Testis (tissue), 5 donors: ENCODE measurements around the gene LY86.

DNA sequence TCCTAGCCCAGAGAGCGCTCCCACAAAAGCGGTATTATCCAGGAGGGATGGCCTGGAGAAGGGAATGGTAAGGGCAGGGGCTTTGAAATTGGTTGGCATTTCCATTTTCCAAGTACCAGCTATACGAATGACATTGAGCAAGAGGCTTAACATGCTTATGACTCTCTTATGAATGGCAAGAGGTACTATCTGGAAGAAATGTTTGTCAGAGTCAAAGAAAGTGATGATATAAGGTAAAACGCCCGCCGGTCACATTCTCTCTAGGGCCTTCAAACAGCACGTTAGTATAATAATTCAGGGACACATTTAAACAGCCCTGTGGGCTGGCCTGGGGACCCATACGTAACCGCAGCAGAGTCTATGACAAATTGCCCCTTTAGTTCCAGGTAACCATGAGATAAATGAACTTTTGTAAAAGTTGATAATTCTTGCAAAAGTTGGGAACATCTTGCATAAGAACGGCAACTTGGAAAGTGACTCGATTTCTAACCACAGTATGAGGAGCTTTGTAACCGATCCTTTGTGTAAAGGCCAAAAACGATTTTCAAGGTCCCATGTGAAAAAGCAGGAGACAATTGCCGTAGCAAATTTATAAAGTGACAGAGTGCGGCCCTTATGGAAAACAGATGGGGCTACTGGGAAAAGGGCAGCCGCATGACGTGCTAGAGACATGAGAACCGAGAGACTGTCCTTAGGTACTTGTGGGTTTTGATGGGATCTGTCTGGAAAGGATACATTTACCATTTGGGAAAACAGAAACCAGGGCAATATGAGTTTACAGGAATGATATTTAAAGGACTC lies 81.5 kb downstream of the PSMG4 start:
- PRO-cap, 3 experiments = no peak in any of the 3 experiments
- RAMPAGE, long total RNA, 2 experiments = no peak in any of the 2 experiments
- RRBS = no CpG with 5 or more reads among the region's 18 CpGs

DNA sequence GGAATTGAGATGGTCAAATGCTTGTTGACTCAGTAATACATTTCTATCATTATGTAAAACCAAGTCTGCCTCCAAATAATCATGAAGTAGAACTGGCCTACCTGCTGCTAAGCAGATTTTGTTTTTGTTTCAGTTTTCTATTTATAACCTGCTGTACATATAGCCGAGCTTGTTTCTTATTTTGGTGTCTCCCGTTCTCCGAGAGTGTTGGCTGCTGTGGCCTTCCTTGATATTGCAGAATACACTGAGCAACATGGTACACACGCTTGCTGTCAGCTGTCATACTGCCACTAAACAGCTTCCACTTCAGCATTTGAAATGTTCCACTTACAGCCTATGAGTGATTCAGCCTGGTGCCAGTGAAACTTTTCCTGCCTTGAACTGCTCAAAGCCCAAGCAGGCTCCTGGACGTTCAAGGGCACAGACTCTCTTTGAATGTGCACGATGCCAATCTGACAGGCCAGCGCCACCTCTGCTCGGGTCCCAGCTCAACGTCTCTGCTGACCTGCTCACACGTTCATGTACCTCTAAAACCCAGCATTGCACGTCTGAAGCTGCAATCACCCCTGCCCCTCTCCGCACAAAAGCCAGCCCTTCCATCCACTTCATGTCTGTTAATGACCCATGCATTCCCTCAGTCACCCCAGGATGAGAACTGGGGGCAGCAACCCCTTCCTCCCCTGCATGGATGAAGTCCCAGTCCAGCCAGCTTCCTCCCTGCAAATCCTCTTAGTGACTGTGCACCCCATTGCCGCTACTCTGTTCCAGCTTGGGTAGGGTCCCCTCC lies 87.2 kb downstream of the PSMG4 start:
- PRO-cap, 3 experiments = no peak in any of the 3 experiments
- RAMPAGE, long total RNA, 2 experiments = no peak in any of the 2 experiments
- RRBS = no CpG with 5 or more reads among the region's 13 CpGs

- PRO-cap, 3 experiments = no peak in any of the 3 experiments
- RAMPAGE, long total RNA, 2 experiments = no peak in any of the 2 experiments
- RRBS = no CpG with 5 or more reads among the region's 6 CpGs
Measured at GRCh38 chr6:3398252-3398797, 58.5 kb downstream of the SLC22A23 start.

DNA sequence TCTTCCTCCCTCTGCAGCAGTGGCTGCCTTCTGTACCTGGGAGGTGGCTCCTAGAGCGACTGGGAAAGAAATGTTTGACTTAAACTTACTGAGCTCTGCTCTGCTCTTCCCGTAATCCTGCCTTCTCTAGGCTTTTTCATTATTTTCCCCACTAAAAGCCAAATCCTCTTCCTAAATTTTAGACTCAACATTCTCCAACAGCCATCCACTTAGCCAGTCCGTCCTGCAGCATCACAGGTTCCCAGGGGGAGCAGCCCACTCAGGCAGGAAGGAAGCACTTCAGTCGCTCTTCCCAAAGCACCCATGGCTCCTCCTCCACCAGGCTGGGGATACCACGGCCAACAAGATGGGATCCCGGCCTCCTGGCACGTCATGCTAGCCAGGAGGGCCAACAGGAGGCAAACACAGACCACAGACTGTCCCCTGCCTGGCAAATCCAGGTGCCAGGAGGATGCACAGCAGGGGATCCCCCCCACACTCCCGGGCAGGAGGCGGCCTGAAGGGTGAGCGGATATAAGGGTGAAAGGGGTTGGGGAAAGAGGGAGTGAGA lies 7.5 kb downstream of the PXDC1 start:
- PRO-cap, 3 experiments = no peak in any of the 3 experiments
- RAMPAGE, long total RNA, 2 experiments = no peak in any of the 2 experiments
- RRBS = no CpG with 5 or more reads among the region's 10 CpGs

- PRO-cap, 3 experiments = no peak in any of the 3 experiments
- RAMPAGE, long total RNA, 2 experiments = no peak in any of the 2 experiments
- RRBS = 100% methylated on average over 1 of the region's 7 CpGs
Measured at GRCh38 chr6:3789769-3790157, 38.2 kb upstream of the PXDC1 start.

DNA sequence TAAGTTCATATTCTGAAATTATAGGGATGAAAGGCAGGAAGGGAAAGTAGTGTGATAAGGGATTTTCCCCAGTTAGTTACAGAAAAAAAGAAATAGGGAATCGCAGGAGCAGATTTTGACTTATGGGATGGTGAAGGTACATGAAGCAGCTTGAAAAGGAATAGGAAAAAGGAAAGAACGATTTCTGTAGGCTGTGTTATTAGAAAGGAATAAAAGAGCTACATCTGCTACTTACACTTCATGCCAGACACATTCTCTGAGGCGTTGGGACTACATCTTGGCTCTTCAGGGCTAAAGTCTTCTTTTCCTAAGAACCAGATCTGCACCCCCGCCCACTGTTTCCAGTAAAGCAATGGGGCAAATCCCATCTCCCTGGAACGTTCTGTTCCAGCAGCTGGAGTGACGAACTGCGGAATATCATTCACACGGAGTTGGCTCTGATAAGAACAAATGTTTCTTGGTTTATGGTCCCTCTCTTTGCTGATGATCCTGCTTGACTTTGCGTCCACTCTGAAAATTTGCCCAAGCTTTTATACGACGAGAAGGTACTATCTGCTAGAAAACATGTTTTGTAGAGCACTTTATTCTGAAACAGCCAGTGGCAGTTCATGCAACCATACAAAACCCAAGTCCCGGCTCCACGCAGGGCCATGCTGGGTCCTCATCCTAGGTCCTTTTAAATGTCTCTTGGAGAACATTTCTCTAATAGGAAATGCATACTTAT lies 26.9 kb downstream of the FAM50B start:
- PRO-cap, 3 experiments = peak in 1 of 3 experiments; most common plus-strand start position 468 of the sequence (in 1); most common minus-strand start position 285 of the sequence (in 1)
- RAMPAGE, long total RNA, 2 experiments = no peak in any of the 2 experiments
- RRBS = no CpG with 5 or more reads among the region's 13 CpGs

DNA sequence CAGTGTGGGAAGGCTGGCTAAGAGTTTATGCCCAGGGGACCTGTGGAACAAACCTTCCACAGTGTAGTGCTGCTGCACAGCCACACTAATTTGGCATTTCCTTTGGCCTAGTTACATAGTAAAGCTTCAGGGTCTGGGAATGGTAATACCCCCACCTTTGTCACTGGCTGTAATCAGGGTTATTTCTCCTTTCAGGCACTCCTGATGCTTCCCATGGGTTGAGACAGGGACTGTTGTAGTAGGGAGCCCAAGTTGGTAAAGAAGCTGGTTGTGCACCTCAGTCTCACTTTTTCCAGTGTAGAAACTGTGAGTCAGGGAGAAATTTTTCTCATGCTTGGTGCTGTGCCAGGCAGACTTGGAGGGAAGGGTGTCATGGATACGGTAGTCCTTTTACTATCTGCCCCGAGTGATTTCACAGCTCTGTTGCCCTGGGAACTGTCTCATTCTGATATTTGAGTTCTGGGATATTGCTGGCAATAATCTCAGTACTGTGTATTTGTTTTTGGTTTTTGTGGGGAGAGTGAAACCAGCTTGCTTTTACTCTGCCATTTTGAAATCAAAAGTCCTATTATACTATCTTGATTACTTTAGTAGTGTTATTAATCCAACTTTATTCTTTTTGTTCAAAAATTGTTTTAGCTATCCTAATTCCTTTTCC lies 178.0 kb upstream of the ECI2 start:
- PRO-cap, 3 experiments = no peak in any of the 3 experiments
- RAMPAGE, long total RNA, 2 experiments = no peak in any of the 2 experiments
- RRBS = no CpG with 5 or more reads among the region's 2 CpGs

DNA sequence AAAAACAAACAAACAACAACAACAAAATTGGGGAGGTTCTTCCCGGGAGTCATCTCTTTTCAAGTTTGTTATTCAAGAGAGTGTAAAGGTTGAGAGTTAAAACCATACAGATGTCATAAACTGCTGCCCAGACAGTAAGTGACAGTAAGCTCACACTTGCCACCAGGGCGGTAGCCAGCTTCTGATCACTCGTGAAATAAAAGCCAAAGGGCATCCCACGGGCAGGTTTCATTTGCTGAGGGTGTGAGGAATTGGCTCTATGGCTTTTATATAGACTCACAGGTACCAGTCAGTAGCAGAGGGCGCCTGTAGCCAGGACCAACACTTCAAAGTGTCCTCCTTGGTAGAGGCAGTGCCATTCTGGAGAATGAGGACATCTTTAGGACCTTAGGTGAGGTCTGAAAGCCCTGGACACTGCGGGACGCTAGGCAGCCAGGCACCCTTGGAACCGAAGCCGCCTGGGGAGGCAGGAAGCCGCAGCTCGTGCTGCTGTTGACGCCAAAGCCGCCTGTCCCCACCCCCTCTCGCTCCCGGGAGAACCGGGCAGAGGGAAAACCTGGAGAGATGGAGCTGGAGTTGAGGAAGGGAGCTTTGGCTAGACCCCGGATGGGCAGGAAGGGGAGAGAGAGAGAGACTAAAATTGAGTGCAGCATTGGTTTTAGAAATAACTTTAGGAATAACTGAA lies 128.8 kb upstream of the CDYL start:
- PRO-cap, 3 experiments = peak in 3 of 3 experiments; most common plus-strand start position 564 of the sequence (in 1); most common minus-strand start position 456 of the sequence (in 3)
- RAMPAGE, long total RNA, 2 experiments = no peak in any of the 2 experiments
- RRBS = 6% methylated on average over 2 of the region's 17 CpGs

- PRO-cap, 3 experiments = no peak in any of the 3 experiments
- RAMPAGE, long total RNA, 2 experiments = no peak in any of the 2 experiments
- RRBS = no CpG with 5 or more reads among the region's 7 CpGs
Measured at GRCh38 chr6:5057139-5057488, 28.0 kb upstream of the PPP1R3G start.

GRCh38 chr6:5174687-5175219 lies 86.0 kb downstream of the LYRM4 start:
- PRO-cap, 3 experiments = no peak in any of the 3 experiments
- RAMPAGE, long total RNA, 2 experiments = no peak in any of the 2 experiments
- RRBS = no CpG with 5 or more reads among the region's 6 CpGs

DNA sequence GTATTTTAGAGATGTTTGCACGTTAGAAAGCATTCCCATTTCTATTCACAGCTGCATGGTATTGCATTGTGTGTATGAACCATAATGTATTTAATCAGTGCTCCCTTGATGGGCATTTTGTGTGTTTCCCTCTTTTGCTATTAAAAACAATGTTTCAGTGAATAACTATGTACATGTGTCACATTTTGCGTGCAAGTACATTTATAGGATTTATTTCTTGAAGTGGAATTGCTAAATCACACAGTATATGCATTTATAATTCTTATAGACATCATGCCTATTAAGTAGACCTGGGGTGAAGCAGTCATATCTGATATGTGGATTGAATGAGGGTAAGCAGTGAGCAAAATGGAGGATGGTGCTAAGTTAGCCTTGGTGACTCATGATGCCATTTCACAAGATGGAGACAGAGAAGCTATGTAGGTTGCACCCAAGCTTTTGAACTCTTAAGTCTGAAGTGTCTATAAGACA lies 187.2 kb downstream of the FARS2 start:
- PRO-cap, 3 experiments = no peak in any of the 3 experiments
- RAMPAGE, long total RNA, 2 experiments = start-site peak on the plus strand in 1 of 2 experiments, centred at position 139 of the sequence, 8 reads per replicate
- RRBS = no CpG with 5 or more reads among the region's 2 CpGs

DNA sequence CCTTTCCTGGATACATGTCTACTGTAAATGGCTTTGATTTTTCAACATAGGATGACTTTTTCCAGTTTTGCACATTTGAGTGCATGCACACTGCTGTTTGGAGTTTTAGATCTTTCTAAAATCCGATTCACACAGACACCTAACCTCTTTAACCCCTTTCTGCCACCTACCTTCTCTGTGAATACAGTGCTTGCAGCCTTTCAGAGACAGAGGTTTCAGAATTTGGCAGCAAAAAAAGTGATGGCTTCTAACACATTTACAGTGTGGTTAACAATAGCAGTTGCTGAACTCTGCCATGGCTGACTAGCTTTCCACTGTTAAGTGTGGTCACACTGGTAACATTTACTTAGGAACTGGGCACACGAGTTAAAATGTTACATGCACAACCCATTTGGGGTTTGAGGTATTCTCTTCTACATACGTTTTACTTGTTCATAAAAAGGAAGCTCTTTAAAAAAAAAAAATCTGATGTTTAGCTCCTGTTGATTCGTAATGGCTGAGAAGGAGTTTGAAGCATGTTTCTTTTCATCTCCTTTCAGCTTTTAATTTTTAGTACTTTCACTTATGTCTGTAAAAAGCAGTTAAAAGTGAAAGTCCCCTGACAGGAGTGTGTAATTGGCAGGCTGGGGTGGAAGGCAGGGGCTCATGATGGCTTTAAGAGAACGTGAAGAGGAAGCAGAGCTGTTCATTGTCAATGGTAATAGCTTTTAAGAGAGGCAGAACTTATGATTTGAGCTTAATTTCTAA lies 245.8 kb downstream of the FARS2 start:
- PRO-cap, 3 experiments = no peak in any of the 3 experiments
- RAMPAGE, long total RNA, 2 experiments = no peak in any of the 2 experiments
- RRBS = no CpG with 5 or more reads among the region's 5 CpGs

DNA sequence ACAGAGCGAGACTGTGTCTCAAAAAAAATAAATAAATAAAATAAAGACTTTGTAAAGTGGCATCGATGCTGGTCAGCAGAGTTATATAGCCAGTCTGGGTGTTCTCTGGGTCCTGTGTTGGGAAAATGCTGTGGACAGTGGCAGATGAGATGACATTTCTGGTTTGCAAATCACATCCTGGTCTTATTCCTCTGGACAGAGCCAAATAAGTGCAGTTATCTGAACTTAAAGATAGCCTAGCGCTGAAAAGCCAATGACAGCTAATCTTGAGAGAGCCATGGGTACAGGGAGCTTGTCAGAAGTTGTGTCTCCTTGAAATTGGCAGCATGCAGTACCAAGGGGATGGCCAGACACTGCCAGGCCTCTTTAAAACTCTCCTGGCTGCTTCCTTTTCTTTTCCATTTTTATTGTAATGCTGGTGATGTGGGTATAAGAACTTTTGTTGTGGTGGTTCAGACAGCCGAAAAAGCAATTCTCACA lies 362.4 kb downstream of the FARS2 start:
- PRO-cap, 3 experiments = no peak in any of the 3 experiments
- RAMPAGE, long total RNA, 2 experiments = no peak in any of the 2 experiments
- RRBS = no CpG with 5 or more reads among the region's 4 CpGs

DNA sequence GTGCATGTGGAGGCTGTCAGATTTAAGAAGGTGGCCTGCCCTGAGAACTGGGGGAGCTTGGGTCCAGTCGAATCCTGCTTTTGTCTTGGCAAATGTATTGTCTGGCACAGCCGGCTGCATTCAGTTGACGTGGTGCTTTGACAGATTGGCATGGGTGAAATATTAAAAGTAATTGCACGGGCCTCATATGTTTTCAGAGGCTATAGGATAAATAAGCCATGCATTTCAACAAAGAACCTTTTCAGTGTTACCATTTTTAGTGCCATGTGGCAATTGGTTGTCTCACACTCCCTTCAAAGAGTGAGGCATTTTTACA lies 361.1 kb downstream of the NRN1 start:
- PRO-cap, 3 experiments = no peak in any of the 3 experiments
- RAMPAGE, long total RNA, 2 experiments = no peak in any of the 2 experiments
- RRBS = no CpG with 5 or more reads among the region's 4 CpGs

- PRO-cap, 3 experiments = no peak in any of the 3 experiments
- RAMPAGE, long total RNA, 2 experiments = no peak in any of the 2 experiments
- RRBS = no CpG with 5 or more reads among the region's 68 CpGs
Measured at GRCh38 chr6:6001715-6002921, 4.6 kb downstream of the NRN1 start.

GRCh38 chr6:6006053-6006285 lies 756 bp downstream of the NRN1 start:
- PRO-cap, 3 experiments = no peak in any of the 3 experiments
- RAMPAGE, long total RNA, 2 experiments = no peak in any of the 2 experiments
- RRBS = no CpG with 5 or more reads among the region's 7 CpGs

DNA sequence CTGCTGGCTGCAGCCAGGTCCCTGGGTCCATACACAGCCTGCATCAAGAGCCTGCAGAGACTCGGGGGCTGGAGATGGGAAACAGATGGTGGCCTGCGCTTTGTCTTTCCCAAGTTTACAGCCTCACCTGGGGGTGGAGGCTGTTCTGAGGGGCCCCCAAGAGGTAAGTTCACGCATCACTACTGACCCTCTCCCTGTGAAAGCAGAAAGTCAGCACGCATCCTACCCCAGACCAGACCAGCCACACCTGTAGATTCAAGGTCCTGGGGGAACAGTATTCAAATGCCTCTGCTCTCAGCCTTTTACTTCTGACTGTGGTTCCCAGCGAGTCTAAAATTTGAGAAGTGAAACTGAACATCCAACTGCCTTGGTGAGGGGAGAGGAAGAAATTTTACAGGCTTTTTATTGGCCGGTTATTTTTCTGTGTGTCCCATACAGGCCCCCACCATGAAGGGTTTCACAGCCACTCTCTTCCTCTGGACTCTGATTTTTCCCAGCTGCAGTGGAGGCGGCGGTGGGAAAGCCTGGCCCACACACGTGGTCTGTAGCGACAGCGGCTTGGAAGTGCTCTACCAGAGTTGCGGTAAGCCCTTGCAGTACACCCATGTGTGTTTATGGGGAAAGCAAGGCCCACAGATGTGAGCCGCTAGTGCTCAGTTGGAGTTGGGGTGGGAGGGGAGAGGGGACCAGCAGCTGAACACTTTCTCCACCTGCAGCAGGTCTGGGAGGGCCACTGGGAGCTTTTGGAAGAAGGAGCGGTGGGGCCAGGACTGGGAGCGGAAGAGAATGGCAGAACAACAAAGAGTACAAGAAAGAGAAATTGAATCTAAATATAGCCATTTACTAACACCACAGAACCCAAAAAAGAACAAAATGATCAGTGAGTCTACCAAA lies at the start of gene LY86:
TSS of gene LY86 (plus strand) at position 433 of the 894 bp plus-strand sequence.
- PRO-cap, 3 experiments = peak in 1 of 3 experiments; most common plus-strand start position 547 of the sequence (in 1); most common minus-strand start position 304 of the sequence (in 1)
- RAMPAGE, long total RNA, 2 experiments = no peak in any of the 2 experiments
- RRBS = no CpG with 5 or more reads among the region's 15 CpGs

GRCh38 chr6:6601019-6601436 lies 12.5 kb downstream of the LY86 start:
- PRO-cap, 3 experiments = no peak in any of the 3 experiments
- RAMPAGE, long total RNA, 2 experiments = no peak in any of the 2 experiments
- RRBS = no CpG with 5 or more reads among the region's 3 CpGs

DNA sequence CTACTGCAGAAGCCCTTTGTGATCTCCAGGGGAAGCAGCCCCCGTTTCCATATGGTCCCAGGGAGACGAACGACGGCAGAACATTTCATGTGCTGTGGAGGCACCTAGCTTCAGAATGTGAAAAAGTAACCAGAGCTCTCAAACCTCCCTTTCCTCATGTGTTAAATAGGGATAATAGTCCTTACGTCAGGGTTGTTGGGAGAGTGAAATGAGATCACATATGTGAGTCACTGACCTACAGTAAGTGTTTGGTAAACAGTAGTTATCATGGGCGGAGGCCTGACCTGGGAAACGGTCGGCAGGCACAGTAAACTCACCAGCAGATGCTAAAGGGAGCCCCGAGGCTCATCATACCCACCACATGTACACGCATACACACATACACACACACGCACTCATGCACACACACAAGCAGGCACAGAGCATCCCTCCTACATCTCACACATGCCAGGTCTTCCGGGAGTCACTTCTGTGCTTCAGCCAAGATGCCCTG lies 89.7 kb downstream of the LY86 start:
- PRO-cap, 3 experiments = no peak in any of the 3 experiments
- RAMPAGE, long total RNA, 2 experiments = no peak in any of the 2 experiments
- RRBS = 93% methylated on average over 1 of the region's 12 CpGs

DNA sequence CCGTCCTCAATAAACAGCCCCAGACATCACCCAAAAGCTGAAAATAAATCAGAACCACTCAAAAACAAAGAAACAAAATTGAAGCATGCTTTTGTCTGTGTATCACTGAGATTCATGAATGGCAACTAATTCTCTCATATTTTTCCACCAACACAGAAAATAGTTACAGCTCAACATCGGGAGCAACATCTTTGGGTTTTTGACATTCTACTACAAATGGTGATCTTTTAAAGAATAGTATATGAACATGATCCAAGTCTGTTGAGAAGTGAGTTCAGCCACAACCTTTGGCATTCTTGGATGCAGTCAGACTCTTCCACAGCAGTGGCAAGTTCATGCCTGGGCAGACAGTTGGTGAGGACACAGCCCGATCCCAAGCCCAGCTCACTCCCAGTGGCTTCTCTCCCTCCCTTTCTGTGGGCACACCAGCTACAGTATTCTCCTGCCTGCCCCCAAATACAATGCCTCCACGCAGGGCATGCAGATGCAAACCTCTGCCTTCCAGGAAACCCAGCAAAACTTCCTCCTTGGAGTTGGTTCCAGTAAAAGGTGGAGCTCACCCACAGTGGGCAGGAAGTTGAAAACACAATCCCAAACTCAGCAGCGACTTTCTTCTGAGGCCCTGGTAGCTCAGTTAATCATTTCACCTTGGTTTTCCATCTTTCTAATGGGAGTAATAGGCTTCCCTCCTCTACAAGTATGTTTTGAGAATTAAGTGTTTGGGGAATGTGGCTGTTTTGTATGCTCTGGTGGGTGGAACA lies 93.6 kb downstream of the LY86 start:
- PRO-cap, 3 experiments = no peak in any of the 3 experiments
- RAMPAGE, long total RNA, 2 experiments = no peak in any of the 2 experiments
- RRBS = no CpG with 5 or more reads among the region's 5 CpGs